Anterior vena cava (tissue), 1 donor: ENCODE data around the gene THAP10.

GRCh38 chr15:69997813-69998209, 99.9 kb downstream of the TLE3 start:
- PRO-cap: no peak

- PRO-cap: no peak
These were observed 38.4 kb downstream of the TLE3 start for GRCh38 chr15:70059148-70059832.

- PRO-cap: no peak
These were observed 15.9 kb downstream of the TLE3 start for GRCh38 chr15:70081725-70082394.

GRCh38 chr15:70095982-70096118, 1.9 kb downstream of the TLE3 start:
- PRO-cap: no peak

- PRO-cap: bidirectional peak, plus-strand start at chr15:70096489, minus-strand start at chr15:70096278; bidirectional peak, plus-strand start at chr15:70097314, minus-strand start at chr15:70097112
These were observed 1.2 kb downstream of the TLE3 start for GRCh38 chr15:70096119-70097223.

- PRO-cap: no peak
These were observed 13.6 kb upstream of the TLE3 start for GRCh38 chr15:70111335-70111697.

- PRO-cap: no peak
These were observed 67.4 kb upstream of the TLE3 start for GRCh38 chr15:70164866-70165809.

- PRO-cap: no peak
These were observed 100.1 kb upstream of the TLE3 start for GRCh38 chr15:70197734-70198239.

DNA sequence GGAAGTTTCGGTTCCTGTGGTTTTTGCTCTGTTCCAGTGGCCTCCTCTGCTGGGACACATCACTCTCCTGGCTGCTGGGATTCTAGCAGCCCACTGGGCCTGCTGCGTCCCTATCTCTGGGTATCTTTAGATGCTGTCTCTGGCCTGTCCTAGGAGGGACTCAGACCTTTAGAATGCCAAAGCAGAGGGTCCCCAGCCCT, 148.3 kb upstream of the TLE3 start:
- PRO-cap: no peak

DNA sequence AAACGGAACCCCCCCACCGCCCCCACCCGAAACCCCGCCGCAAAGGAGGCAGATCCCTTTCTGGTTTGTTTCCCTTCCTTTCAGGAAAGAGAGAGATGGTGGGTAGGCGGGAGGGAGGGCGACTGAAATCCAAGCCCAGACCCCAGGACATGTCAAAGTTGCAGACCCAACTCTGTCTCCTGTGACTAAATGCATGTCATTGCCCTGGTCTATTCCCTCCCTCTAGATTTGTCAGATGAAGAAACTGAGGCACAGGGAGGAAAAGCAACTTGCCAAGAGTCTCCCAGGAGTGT, 166.7 kb upstream of the TLE3 start:
- PRO-cap: no peak

- PRO-cap: no peak
These were observed 173.7 kb upstream of the TLE3 start for GRCh38 chr15:70271296-70271976.

GRCh38 chr15:70340270-70340658, 242.5 kb upstream of the TLE3 start:
- PRO-cap: no peak

DNA sequence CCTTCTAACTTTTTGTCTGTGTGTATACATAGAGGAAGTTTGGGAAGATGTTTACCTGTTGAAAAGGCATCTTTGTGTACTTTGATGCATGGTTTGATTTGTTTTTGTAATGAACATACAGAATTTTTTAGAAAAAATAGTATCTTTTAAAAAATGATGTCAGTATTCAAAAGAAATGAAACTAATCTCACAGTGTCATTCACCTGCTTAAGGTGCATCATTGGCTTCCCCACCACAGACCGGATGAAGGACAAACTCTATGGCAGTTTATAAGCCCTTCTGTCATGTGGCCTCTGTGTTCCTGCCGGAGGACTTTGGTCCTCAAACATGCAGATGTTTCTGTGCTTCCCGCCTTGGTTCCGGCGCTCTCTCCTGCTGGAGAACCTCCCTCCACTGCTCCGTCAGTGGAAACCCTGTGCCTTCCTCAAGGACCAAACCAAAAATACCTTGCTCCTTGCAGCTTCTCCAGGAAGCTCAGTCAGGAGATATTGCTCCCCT, 326.3 kb downstream of the UACA start:
- PRO-cap: no peak

- PRO-cap: bidirectional peak, plus-strand start at chr15:70474708, minus-strand start at chr15:70474499
These were observed 289.1 kb downstream of the UACA start for GRCh38 chr15:70474328-70474649.

DNA sequence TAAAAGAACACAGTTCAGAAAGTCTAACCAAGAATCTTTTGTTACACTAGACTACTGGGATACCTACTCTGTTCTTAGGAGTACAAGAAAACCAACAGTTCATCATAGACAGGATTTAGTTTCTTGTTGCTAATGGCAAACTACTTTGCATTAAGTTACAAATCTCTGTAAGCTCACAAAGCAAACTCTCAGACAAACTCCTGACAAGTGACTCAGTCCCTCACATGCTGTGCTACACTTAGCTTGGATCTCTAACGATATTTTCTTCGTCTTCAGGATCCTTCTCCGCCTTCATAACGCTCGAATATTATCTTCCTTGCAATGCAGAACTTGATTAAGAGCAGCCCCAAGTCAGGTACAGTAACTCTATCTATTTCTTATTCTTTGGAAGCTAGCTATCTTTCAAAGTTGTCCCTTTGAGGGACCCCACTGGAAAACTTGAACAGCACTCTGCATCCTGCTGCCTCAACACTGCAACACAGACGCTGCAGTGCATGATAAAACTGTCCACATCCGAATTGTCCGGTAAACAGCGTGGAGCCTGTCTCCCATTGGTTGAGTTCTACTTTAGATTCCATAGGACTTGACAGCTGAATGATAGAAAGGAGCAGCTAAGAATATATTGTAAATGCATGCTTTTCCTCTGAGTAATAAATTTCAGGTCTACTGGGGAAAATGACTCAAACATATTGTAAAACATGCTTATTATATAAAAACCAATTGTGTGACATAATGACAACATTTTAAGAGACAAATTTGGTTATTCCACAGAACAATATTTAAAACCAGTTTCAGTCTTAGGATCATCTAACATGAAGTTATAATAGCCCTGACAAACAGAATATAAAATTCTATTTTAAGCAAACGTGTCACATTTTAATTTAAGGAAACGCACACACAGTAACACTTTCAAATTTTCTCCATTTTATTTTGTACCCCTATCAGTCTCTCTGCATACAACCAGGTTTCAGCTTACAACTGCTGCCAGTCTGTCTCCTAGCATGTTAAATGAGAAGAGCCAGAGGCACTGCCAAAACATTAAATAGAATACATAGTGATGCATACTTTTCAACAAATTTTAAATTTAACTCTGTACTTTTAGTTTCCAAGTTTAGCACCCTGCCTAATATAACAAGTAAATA, 61.2 kb downstream of the UACA start:
- PRO-cap: bidirectional peak, plus-strand start at position 215 of the sequence, minus-strand start at position 214 of the sequence; unidirectional peak, minus-strand start at position 473 of the sequence

GRCh38 chr15:70703181-70704047, 59.9 kb downstream of the UACA start:
- PRO-cap: no peak

- PRO-cap: unidirectional peak, plus-strand start at chr15:70762550
These were observed 866 bp downstream of the UACA start for GRCh38 chr15:70762330-70763054.

GRCh38 chr15:70763634-70764043, 281 bp upstream of the UACA start:
- PRO-cap: bidirectional peak, plus-strand start at chr15:70763720, minus-strand start at chr15:70763555; unidirectional peak, plus-strand start at chr15:70763932

DNA sequence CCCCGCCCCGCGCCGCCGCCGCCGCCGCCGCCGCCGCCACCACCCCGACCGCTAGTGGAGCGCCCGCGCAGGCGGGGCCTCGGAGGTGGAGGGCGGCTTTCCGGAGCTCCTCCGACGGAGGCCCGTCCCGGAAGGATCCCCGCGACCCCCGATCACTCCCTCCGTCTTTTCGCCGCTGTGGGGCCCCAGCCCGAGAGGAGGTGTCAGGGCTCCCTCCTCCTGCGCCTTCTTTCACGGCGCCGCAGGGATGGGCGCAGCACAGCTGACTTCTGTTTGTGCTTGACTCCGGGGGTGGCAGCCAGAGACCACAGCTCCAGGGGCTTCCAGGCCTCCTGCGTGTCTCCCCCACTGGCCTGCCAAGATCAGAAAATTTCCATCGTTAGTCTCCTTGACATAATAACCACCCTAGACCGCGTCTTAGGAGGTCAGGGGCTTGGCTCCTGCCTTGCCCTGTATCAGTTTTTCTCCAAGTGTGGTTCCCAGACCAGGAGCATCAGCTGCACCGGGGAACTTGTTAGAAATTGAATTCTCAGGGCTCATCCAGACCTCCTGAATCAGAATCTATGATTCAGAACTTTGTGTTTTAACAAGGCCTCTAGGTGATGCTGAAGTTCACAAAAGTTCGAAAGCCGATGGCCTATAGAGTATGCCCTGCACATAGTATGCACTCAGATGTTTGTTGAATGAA, 415 bp upstream of the LARP6 start:
- PRO-cap: bidirectional peak, plus-strand start at position 47 of the sequence, minus-strand start outside the sequence; unidirectional peak, minus-strand start at position 513 of the sequence; unidirectional peak, minus-strand start at position 556 of the sequence

GRCh38 chr15:70891899-70892962, at the start of gene THAP10:
TSS of gene THAP10 (minus strand) at chr15:70892433.
- PRO-cap: bidirectional peak, plus-strand start at chr15:70892741, minus-strand start at chr15:70892627